ENCODE measurements around a stretch of chr1.

DNA sequence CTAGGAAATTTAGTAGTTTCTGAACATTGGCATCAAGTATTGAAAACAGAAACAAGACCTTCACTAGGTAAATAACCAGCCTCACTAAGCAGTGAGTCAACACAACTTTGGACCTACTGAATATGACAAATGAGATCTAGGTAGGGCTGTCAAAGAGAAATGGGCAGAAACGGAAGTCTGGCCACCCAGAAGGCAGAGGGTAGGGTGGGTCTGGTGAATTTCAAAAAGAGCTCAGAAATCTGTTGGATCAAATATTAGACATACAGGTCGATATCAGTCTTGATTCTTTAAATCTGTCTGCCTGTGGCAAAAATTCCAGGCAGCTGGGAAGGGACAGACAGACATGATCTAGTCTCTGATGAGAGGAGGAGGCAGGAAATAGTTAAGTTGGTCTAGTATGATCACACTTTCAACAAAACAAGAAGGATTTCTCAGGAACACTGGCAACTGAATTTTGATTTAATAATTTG, 134.3 kb upstream of the KCNK1 start:
- RRBS, result no CpG with 5 or more reads among the region's 2 CpGs

DNA sequence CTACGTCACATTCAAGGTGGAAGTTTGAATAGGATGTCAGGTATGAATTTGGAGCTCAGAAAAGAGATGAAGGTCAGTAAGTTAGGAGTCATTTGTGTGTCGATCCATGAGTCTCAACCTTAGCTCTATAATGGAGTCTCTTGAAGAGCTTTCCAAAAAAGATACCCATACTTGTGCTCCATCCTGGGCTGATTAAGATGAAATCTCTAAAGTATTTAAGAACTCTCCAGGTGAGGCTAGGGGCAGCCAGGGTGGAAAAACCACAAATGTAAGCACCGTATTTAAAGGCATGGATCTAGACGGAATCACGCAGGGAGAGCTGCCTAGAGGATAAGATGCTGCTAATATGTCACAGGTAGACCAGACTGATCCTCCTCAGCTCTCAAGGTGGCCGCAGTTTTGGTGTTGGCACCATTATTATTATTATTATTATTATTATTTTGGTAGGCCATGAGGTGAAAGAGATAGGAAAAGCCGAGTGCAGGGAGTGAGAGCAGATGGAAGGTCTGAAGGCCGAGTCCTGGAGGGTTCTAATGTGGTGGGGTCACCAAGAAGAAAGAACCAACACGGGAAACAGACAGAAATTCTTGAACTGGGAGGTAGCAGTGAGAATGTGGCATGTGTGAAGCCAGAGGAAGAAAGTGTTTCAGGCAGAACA, 32.3 kb downstream of the KCNK1 start:
- RRBS, result no CpG with 5 or more reads among the region's 9 CpGs

DNA sequence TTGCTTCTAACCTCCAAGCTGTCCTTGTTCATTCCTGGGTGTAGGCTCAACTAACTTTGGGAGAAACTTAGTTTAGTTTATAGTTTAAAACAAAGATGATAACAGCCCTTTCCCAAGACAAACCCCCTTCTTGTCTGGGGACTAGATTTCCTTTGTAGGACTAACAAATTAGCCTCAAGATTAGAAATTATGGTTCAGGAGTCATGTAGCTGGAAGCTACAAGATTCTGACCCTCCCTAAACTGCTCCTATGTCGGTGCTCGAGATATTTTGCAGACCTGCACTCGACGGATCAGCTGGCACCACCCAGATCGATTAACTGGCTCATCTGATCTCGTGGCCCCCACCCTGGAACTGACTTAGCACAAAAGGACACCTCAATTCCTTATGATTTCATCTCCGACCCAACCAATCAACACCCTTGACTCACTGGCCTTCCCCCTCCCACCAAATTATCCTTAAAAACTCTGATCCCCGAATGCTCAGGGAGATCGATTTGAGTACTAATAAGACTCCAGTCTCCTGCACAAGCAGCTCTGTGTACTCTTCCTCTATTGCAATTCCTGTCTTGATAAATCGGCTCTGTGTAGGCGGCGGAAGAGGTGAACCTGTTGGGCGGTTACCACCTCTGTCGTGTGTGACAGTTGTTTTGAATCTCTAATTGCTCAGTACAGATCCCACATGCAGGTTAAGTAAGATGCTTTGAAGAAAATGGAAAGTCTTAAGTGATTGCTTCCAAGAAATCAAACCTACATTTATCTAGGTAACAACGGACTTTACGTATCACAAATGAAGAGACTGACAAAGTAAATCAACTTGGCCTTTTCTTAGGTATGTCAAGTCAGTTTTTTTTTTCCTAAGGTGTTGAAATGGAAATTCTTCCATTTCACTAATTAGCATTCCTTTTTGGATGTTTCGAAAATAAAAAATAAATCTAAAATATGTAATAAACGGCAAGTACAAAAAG, 35.3 kb downstream of the COA6 start:
- RRBS, result no CpG with 5 or more reads among the region's 18 CpGs

GRCh38 chr1:234495018-234495985, 16.3 kb upstream of the TARBP1 start:
- RRBS, result no CpG with 5 or more reads among the region's 9 CpGs

DNA sequence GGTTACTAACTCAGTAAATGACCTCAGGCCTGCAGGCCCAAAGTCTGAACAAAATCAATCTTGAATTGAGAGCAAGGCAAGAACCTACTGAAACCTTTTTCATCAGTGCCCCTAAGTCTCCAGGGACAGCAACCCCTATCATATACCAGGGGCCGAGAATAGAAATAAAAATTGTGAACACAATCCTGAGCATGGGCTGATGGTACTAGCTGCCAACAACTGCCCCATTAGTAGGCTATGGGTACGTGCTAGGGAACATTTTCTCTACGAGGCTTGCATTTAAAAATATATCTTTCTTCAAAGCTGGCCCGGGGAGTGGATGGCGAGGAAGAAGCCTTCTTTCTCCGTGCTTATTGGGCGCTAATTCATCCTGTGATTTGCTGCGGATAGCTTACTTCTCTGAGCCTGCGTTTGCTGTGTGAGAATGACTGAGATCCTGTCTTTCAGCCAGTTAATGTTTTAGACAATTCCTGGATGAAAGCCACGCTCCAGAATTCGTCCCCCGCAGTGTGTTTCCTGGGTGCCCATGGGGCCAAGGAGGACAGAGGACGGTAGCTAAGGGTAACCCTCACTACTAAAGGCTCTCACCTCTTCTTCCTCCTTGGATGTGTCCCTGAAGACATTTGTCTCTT, 57.7 kb upstream of the TARBP1 start:
- RRBS, result no CpG with 5 or more reads among the region's 13 CpGs

GRCh38 chr1:234538412-234538771, 59.4 kb upstream of the TARBP1 start:
- RRBS, result no CpG with 5 or more reads among the region's 11 CpGs

DNA sequence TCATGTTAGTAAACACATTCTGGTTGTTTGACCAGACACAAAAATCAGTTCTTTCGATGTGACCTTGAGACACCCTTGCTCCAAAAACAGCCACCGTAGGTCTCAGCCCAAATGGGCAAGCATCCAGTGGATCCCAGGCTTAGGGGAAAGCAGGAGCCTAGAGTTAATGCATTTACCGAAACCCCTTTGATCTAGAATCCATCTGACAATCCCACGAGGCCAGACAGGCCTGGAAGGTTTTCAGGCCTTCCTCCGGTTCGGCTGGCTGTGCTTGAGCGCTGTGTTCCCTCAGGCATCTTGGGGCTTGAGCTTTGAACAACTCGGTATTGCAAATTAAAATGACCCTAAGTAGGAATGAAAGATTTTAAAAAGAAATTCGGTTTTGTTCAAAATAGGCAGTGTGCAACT, 47.5 kb downstream of the IRF2BP2 start:
- RRBS, result no CpG with 5 or more reads among the region's 9 CpGs

GRCh38 chr1:234564436-234565117, 45.4 kb downstream of the IRF2BP2 start:
- RRBS, result no CpG with 5 or more reads among the region's 4 CpGs

GRCh38 chr1:234582266-234582642, 27.7 kb downstream of the IRF2BP2 start:
- RRBS, result no CpG with 5 or more reads among the region's 5 CpGs

- RRBS, result no CpG with 5 or more reads among the region's 9 CpGs
These were observed 9.2 kb downstream of the IRF2BP2 start for GRCh38 chr1:234600512-234601350.

- RRBS, result no CpG with 5 or more reads among the region's 7 CpGs
These were observed 11.6 kb upstream of the IRF2BP2 start for GRCh38 chr1:234621399-234622089.

DNA sequence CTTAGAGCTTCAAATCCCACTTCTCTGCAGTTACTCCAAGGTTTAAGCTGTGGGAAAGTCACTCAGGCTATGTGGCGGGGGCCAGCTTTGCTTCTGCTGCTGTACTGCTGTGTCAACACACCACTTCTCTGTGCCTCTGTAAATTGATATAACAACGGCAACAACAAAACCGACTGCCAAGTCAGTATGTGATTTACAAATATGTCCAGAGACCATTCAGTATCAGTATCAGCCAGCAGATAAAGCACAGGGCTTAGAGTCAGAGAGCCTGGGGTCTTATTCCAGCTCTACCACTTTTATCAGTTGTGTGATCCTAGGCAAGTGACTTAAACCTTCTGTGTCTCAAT, 14.2 kb upstream of the IRF2BP2 start:
- RRBS, result no CpG with 5 or more reads among the region's 3 CpGs

DNA sequence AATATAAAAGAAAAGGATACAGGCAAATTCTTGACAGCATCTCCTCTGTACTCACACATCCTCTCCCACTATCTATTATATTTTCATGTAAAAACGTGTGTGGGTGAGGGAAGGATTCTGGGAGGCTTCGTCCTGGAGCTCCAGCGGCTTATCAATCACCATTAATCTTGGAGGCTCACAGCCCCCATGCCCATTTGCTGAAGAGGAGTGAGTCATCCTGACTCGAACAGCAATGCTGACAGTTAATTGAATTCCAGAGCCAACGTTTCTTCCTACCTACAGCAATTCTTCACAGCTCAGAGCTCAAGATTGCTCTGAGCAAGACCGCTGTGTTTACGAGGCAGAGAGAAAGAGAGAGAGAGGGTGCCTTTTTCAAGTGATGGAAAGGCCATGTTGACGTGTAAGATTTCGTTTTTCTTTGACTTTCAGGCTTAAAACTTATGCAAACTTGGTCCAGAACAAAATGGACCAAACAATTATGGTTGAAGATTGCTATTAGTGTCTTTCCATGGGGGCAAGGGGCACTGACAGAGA, 135.8 kb upstream of the IRF2BP2 start:
- RRBS, result no CpG with 5 or more reads among the region's 9 CpGs

GRCh38 chr1:234753597-234754010, 143.6 kb upstream of the IRF2BP2 start:
- RRBS, result no CpG with 5 or more reads among the region's 1 CpG

GRCh38 chr1:234774717-234775421, 164.9 kb upstream of the IRF2BP2 start:
- RRBS, result no CpG with 5 or more reads among the region's 6 CpGs

DNA sequence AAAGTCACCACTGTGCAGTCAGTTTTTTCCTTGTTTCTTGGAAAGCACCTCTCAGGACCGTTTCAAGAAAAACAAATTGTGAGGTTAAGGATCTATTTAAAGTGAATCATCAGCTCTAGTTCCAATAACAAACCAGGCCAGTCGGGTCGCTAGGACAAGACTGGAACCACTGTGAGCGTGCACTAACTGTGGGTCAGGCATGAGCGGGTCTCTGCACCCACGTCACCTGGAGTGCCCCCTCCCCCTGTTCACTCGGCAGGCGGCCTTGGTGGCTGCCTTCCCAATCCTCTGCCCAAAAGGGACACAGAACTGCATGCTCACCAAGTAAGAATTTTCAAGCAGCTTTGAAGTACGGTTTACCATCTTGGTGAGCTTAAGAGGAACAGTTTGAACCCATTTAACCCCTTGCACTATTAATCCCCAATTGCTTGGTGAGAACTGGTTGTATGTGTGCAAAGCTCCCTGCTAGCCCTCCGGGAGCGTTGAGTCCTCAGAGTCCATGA, 199.6 kb upstream of the IRF2BP2 start:
- RRBS, result no CpG with 5 or more reads among the region's 11 CpGs

- RRBS, result no CpG with 5 or more reads among the region's 15 CpGs
These were observed 232.7 kb upstream of the IRF2BP2 start for GRCh38 chr1:234842427-234843399.

GRCh38 chr1:234844312-234845017, 234.5 kb upstream of the IRF2BP2 start:
- RRBS, result no CpG with 5 or more reads among the region's 8 CpGs

- RRBS, result no CpG with 5 or more reads among the region's 8 CpGs
These were observed 246.8 kb upstream of the IRF2BP2 start for GRCh38 chr1:234856576-234857304.

DNA sequence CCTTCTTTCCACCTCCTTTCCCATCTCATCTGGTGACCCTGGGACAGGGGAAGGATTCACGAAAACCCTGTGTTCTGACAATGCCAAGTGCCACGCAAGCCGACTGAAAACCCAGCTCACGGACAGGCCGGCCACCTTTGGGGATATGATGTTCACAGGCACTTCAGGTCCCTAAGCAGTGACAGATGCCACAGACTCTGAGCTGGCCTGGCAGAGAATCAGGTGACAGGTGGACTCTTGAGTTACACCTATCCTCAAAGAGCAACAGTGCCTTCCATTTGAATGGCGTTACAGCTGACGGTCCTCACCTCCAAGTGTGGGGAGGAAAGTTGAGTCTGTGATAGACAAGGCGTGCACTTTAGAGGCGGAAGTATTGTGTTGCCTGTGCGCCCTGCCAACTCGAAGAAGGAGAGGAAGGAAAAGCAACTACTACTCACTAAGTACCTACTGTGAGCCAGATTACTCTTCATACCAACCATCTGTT, 230.5 kb downstream of the TOMM20 start:
- RRBS, result no CpG with 5 or more reads among the region's 11 CpGs